Cardiac atrium fibroblast (primary cell): ENCODE data around the genes PI4KB, TUFT1 and RIIAD1.

DNA sequence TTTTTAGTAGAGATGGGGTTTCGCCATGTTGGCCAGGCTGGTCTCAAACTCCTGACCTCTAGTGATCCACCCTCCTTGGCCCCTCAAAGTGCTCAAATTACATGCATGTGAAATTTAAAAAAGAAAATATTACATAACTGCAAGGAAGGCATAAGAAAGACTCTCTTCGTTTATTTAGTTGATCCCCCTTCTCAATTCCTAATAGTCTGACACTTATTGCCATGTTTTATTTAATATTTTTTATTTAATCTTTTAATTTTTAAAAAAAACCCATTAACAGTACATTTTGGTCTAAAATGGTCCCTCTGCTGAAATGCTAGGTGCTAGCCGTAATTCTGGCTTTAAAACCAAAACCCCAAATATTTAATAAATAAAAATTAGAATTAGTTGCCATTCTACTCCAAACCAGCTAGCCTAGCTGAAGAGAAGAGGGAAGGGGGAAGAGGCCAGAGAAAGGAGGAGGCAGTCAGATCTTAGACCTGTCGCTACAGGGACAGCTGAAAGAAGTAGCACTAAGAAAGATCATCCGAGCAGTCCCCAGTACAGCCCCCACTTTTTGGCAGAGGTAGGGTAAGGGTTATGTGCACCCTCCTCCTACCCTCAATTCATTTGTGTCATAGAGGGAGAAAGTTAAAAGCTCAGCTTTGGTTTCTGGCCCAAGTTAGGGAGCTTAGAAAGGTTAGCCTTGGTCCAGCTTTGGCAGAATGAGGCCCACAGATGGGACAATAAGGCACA, 9.4 kb downstream of the CERS2 start:
- RAMPAGE, long total RNA = no peak

GRCh38 chr1:150976285-150976849, 1.7 kb upstream of the CERS2 start:
- RAMPAGE, long total RNA = no peak

DNA sequence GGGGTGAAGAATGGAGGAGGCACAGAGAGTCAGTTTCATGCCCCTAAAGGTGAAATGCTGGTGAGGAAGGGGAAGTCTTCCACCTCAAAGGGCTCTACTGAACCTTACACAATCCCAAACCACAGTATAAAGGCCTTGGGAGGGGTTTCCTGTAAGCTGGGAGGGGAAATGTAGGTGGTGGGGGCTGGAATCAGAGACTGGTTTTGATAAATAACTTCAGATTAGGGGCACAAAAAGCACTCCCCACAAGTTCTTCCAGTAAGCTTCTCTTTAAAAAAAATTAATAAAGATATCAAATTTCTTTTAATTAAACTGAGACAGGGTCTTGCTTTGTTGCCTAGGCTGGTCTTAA, 3.4 kb downstream of the MINDY1 start:
- RAMPAGE, long total RNA = no peak

DNA sequence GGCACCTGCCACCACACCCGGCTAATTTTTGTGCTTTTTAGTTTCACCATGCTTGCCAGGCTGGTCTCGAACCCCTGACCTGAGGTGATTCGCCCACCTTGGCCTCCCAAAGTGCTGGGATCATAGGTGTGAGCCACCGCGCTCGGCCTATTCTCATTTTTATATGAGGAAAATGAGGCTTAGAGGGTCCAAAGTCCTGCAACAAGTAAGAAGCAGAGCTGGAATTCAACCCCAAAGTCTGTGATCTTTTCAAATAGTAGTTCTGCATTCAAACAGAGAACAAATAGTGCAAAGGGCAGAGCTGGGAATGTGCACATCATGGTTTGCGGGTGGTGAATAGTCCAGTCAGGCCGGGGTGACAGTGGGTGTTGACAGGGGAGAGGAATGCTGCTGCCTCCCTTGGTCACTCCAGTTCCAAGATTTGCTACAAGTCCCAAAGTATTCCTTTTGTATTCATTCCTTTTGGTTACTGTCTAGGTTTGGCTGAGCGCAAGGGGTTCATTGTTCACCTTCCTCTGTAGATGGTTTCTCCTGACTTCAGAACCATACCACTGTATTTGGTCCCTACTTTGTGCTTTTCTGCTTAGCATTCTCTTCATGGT, 4.8 kb downstream of the PRUNE1 start:
- RAMPAGE, long total RNA = no peak

GRCh38 chr1:151049775-151050278, 2.3 kb downstream of the C1orf56 start:
- RAMPAGE, long total RNA = no peak

DNA sequence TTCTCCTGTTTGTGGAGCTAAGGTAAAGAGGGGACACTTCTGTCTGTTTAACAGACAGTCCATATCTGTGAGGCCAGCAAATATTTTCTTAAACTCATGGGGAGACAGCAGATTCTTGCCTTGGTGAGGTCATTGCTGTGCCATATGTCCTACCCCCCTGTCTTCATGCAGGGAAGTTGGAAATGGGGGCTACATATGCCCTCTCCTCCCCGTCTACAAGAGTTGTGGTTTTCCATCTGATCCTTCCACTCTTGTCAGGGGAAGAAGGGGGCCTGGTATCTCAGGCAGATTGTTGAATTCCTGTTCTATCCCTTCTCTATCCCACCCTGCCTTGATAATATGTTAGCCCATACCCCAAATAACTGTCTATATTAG, 5.7 kb upstream of the PSMD4 start:
- RAMPAGE, long total RNA = no peak

GRCh38 chr1:151293579-151294058, 11.5 kb downstream of the ZNF687 start:
- RAMPAGE, long total RNA = no peak

GRCh38 chr1:151326498-151327503, at the start of gene PI4KB:
Gene PI4KB, minus strand, starts transcription at chr1:151327416.
- RAMPAGE, long total RNA = no peak

- RAMPAGE, long total RNA = no peak
These were observed 7.6 kb downstream of the SELENBP1 start for GRCh38 chr1:151364722-151365419.

DNA sequence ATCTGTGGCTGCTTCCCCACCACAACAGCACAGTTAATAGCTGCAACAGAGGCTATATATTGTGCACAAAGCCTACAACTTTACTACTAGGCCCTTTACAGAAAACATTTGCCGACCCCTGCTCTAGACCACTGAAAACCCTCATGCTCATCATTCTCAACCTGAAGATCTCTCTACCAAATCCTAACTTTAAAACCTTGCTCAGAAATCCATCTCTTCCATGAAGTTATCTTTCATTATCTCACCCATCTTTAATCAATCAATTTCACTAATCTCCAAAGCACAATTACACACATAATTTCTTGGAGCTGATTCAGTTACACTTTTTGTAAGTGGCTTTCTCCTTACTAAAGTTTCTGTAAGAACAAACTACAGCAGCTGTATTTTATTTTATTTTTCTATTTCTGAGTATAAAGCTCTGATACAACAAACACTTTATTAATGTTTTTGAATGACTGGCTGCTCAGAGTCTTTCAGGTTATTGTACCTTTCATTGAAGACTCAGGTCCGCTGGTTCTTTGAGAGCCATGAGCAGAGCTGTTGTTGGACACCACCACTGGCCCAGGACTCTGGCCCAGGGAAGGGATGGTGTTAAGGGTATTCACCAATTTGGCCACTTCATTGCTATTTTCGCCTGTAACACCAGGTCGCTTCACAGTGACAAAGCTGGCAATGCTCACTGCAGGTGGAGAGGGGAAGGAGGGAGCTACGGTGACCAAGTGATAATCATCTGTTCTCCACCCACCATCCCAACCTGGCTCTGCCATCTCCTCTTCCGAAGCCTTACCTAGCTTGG, 28.2 kb downstream of the PSMB4 start:
- RAMPAGE, long total RNA = no peak

GRCh38 chr1:151519984-151520701, 9.0 kb downstream of the CGN start:
- RAMPAGE, long total RNA = no peak

DNA sequence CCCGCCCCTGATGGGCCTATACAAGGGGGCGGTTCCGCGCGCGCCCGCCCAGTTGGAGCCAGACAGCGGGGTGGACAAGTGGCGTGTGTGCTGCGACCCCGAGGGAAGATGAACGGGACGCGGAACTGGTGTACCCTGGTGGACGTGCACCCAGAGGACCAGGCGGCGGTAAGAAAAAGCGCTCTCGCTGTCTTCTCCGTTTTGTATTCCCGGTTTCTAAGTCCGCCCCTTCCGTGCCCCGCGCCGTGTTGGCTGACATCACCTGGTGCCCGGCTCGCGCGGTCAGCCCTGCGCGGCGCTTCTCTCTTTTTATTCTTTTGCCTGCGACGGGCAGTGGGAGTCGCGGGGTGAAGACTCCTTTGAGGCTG, at the start of gene TUFT1:
Gene TUFT1, plus strand, starts transcription at position 51 of the 368 bp plus-strand sequence.
- RAMPAGE, long total RNA = no peak

DNA sequence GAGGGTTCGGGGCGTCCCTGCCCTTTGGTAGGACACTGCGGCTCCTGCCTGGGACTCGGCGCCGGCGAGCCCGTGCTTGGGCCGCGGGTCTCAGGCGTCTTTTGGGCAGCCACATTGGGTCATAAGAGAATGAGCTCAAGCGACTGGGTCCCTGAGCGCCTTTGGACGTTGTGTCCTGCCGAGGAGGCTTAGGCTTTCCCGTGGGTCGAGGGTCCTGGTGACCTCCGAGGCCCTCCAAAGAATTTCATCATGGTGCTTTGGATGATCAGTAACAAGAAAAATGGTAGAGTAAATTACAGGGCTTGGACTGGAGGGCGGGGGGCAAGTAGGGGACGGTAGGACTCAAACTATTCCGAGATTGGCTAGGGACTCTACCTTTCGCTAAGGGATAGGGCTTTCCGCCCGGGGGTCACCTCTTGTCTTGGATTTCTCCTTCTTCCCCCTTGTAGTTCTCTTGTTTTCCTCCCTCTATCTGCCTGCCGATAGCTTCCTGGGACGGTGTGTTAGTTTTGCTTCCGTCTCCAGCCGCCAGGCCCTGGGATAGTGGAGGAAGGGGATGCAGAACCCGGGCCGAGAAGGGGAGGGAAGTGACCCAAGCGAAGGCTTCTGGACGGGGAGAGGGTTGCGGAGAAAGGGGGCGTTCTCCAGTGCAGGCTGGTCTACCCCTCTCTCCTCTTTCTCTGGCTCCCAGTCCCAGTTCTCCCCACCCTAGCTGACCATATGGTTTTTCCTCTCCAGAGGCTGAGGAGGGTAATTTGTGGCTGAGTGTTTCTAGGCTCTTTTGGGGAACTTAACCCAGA, 718 bp downstream of the TUFT1 start:
- RAMPAGE, long total RNA = no peak

DNA sequence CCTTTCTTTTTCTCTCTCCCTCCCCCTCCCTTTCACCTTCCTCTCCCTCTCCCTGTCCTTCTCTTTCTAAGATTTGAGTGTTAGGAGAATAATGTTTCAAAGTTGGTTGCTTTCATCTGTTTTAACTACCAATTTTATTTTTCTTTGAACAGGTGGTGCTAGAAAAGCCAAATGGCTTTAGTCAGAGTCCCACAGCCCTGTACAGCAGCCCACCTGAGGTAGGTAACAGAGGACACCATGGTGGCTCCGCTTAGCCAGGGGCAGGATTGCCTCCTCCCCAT, 25.8 kb downstream of the TUFT1 start:
- RAMPAGE, long total RNA = no peak

GRCh38 chr1:151584174-151584738, 27.6 kb upstream of the SNX27 start:
- RAMPAGE, long total RNA = no peak

- RAMPAGE, long total RNA = no peak
These were observed 18.3 kb upstream of the SNX27 start for GRCh38 chr1:151593607-151593961.

DNA sequence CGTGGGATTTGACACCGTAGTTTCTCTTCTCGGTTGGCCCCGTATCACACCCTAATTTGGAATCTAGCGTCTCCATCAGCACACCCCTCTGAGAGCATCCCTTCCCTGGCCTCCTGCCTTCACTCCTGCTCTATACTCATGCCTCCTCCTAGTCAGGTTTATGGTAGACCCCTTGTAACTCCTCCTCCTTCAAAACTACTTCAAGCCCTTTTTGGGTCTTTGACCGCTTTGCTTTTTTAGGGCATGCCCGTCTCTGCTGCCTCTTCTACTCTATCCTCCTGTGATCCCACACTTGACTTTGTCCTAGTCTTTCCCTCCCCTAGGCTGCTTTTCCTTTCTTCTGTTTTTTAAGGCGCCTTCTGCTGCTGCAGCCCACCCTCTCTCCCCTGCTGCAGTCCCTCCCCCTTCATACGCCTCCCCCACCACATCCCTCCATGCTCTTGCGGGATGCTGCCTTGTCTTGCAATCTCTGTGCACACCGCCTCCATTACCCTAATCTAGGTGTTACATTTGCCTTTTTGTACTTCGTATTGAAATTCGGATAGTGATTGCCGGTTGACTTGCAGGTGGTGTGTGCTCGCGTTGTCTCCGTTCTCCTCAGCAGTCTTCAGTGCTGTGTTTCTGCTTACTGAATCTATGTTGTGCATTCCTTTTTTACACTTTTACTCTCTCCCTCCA, 1.5 kb downstream of the SNX27 start:
- RAMPAGE, long total RNA = no peak

- RAMPAGE, long total RNA = no peak
These were observed 8.5 kb downstream of the SNX27 start for GRCh38 chr1:151620248-151620780.

DNA sequence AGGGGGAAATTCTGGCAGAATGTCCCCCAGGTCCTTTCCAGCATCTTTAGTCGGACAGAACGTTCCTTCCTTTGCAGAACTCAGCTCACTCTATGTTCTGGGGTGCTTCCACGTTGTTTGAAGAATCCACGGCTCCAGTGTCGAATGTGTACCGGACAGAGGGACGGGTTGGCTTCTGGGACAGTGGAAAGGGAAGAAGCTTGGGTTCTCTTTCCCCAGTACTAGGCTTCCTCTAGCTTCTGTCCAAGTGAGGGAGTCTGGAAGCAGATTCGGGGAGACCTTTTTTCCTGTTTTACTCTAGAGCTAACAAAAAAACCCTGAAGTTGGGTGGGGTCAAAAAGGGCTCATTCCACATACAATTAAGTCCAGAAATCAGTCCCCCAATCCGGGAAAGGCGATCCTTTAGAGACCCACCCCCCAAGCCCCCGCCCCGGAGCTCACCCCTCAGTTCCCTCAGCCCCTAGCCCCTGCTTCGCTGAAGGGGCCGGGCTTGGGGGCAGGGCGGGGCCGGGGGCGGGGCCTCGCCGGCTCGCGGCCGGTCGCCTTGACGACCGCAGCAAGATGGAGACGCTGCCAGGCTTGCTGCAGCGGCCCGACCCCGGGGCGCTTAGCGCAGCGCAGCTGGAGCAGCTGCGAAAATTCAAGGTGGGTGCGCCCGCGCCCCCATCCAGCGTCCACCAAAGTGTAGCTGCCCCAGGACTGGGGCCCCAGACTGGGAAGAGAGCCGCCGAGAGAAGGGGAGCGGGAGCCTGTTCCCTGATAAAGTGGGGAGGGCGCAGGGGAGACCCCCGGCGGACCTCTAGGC, at the start of gene RIIAD1:
Gene RIIAD1, plus strand, starts transcription at position 547 of the 805 bp plus-strand sequence.
- RAMPAGE, long total RNA = no peak

GRCh38 chr1:151832356-151833110, 931 bp upstream of the RORC start:
- RAMPAGE, long total RNA = no peak